H1 (cell line): ENCODE measurements around a stretch of chr7.

DNA sequence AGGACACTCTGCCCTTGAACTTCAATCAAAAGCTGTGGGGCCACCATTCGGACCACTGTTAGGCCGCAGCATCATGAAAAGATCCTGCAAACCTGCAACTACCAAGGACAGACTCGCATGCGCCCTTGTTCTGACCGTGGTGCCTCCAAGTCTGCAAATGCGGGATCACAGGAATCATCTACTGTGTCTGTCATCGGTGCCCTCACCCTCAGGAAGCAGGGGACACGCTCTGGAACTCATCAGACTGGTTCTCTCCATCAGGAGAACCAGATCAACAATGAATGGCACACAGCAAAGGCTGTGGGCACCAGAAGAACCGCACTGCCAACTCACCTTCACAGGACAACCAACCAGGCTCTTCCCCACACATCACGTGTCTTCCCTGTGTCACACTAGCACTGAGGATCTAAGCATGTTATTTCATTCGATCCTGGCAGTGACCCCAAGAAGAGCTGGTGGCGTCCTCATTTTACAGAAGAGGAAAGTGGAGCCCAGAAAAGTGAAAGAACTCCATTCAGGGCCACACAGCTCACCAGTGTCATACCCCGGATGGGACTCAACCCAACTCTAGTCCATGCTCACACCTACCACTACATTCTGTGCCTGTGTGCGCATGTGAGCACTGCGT is 106.1 kb downstream of the TNS3 start:
- RRBS, result no CpG with 5 or more reads among the region's 15 CpGs
CAGE:
- cytosol, long polyA plus RNA, result no peak
- long polyA plus RNA, result no peak
- nucleus, long polyA plus RNA, result no peak

DNA sequence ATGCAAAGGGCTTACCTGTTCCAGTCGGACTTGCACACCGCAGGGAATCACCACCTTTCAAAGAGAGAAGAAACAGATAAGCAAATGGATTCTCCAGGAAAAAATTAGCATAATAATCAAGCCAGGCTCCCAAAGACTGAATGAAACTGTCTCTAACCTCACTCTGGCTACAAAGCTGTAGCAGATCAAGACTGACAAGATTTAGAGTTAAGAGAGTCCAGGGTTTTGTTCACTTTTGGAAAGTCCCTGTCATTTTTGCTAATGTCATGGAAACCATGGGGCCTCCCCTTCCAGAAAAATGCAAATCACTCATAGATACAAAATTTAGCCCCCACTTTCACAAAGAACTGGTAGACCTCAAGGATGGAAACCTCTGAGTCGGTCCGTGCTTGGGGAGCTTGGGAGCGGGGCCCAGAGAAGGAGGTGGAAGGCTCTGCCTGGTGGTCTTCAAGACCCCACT is 100.8 kb downstream of the TNS3 start:
- RRBS, result no CpG with 5 or more reads among the region's 5 CpGs
CAGE:
- cytosol, long polyA plus RNA, result no peak
- long polyA plus RNA, result no peak
- nucleus, long polyA plus RNA, result no peak

CAGE:
- cytosol, long polyA plus RNA, result no peak
- long polyA plus RNA, result no peak
- nucleus, long polyA plus RNA, result no peak
Measured at GRCh38 chr7:47951386-47951751, 3.1 kb upstream of the PKD1L1 start.

DNA sequence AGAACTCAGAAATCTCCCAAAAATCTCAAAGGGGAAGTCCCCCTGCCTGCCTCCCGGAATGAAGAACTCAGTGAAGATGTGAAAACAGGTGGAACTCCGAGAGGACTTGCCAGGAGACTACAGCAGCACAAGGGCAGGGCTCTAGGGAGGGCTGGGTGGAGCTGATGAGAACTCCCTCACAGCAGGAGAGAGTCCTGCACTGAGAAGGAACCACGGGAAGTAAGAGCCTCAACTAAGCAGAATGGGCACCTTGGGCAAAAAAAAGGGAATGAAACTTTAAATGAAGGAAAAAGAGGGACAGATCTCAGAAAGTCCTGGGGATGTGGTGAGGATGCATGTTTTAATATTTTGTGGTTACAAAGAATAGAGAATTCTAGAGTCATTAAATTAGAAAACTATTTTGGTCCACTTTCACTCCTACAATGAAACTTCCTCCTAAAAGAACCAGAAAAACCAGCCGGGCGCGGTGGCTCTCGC is 9.9 kb downstream of the HUS1 start:
- RRBS, result no CpG with 5 or more reads among the region's 7 CpGs
CAGE:
- cytosol, long polyA plus RNA, result no peak
- long polyA plus RNA, result no peak
- nucleus, long polyA plus RNA, result no peak

- RRBS, result 93% methylated on average over 3 of the region's 14 CpGs
CAGE:
- cytosol, long polyA plus RNA, result no peak
- long polyA plus RNA, result no peak
- nucleus, long polyA plus RNA, result no peak
Measured at GRCh38 chr7:48106740-48107321, 17.8 kb downstream of the UPP1 start.

DNA sequence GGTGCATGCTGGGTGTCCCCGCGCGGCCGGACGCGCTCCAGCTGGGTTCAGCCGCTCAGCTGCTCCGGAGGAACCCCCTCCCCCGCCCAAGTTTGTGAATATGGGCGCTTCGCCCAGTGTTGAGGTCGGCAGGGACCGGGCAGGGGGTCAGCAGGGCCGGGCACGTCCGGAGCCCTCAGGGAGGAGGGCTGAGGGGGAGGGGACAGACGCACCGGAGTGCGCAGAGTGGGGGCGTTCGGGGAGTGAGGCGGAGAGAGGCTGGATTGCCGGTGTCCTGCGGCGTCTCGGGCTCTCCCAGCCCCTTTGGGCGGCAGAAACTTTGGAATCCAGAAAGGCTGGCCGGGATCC is 684 bp downstream of the VWC2 start:
- RRBS, result 1% methylated on average over 23 of the region's 28 CpGs
CAGE:
- cytosol, long polyA plus RNA, result no peak
- long polyA plus RNA, result no peak
- nucleus, long polyA plus RNA, result no peak

DNA sequence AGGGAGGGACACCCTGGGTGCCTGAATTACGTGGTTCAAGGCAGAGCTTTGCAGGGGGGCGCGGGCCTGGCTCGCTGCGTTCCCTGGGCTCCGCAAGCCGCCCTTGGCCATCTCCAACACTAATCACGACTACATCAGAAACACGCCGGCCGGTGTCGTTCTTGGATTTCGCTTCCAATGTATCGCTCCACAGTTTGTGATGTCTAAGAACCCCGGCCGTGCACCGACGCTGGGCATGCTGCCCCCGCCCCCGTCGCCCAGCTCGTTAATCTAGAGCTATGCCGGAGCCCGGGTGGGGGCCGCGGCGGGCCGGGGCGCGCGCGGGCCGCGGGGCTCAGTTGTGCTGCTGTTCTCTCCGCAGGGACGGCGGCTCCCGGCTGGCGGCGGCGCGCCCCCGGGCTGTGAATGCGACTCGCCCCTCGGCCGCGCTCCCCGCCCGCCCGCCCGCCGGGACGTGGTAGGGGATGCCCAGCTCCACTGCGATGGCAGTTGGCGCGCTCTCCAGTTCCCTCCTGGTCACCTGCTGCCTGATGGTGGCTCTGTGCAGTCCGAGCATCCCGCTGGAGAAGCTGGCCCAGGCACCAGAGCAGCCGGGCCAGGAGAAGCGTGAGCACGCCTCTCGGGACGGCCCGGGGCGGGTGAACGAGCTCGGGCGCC is 1.7 kb downstream of the VWC2 start:
- RRBS, result under 1% methylated on average over 31 of the region's 69 CpGs
CAGE:
- cytosol, long polyA plus RNA, result start-site peak on the plus strand centred at position 459 of the sequence, 9 bp wide, 6 reads
- long polyA plus RNA, result start-site peak on the plus strand centred at position 546 of the sequence, 557 bp wide, 11 and 8 reads in 2 replicates
- nucleus, long polyA plus RNA, result no peak

- RRBS, result no CpG with 5 or more reads among the region's 3 CpGs
CAGE:
- cytosol, long polyA plus RNA, result no peak
- long polyA plus RNA, result no peak
- nucleus, long polyA plus RNA, result no peak
Measured at GRCh38 chr7:50262346-50262611, 42.2 kb upstream of the IKZF1 start.

DNA sequence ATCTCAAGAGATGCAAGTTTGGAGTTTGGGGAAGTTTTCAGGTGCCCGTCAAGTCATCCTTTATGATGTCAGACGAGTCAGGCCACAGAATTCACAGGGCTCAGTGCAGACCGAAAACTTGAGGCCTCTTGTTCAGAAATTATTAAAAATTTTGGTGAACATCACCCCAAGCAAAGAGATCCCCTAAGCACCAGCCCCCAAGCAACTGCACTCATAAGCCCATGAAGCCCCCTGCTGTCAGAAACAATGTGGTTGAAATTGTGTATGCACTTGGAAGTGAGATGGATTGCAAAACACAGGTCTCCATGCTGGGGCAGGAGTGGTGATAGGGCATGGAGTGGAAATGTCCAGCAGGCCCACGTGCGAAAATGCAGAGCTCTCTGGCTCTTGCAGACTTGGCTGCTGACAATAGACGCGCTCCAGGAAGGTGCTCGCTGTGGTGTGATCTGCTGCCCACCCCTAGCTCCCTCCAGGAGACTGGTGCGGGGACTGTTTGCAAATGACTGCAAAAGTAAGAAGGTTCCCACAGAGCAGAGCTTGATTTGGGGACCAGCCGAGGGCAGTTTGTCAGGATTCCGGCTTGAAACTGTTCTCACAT is 11.7 kb downstream of the IKZF1 start:
- RRBS, result no CpG with 5 or more reads among the region's 11 CpGs
CAGE:
- cytosol, long polyA plus RNA, result no peak
- long polyA plus RNA, result no peak
- nucleus, long polyA plus RNA, result no peak

DNA sequence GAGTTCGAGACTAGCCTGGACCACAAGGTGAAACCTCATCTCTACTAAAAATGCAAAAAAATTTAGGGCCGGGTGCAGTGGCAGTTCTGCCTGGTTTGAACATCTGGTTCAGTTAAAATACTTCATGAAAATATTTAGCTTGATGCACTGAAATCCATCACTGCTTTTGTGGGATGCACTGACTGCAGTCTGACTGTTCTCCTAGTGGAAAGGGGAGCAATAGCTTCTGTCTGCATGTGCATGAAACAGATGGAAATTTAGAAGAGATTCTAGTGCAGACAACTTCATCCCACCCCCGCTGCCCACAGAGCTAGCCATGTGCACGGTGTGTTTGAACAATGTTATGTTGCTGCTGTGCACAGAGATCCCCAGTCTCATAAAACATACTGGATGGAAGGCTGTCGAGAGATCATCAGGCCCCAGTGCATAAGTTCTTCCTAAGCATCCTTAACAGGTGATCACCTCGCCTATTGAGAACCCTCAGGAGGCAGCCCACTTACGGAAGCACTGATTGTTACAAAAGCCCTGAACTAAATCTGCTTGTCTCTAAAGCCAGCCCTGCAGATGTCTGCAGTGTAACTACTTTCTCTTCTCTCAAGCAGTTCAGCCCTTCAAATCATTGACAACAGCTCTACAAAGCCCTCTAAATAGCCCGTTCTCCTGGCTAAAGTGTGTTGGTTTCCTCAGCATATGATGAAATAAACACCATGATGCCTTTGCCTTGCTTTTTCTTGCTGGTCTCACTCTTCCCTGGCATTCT is 41.5 kb downstream of the IKZF1 start:
- RRBS, result no CpG with 5 or more reads among the region's 8 CpGs
CAGE:
- cytosol, long polyA plus RNA, result no peak
- long polyA plus RNA, result no peak
- nucleus, long polyA plus RNA, result no peak

GRCh38 chr7:50456415-50456791 is 6.3 kb upstream of the FIGNL1 start:
CAGE:
- cytosol, long polyA plus RNA, result no peak
- long polyA plus RNA, result no peak
- nucleus, long polyA plus RNA, result no peak

- RRBS, result no CpG with 5 or more reads among the region's 13 CpGs
CAGE:
- cytosol, long polyA plus RNA, result no peak
- long polyA plus RNA, result no peak
- nucleus, long polyA plus RNA, result no peak
Measured at GRCh38 chr7:50673559-50674258, 108.5 kb upstream of the DDC start.

GRCh38 chr7:50683951-50684410 is 98.7 kb downstream of the GRB10 start:
- RRBS, result no CpG with 5 or more reads among the region's 4 CpGs
CAGE:
- cytosol, long polyA plus RNA, result no peak
- long polyA plus RNA, result no peak
- nucleus, long polyA plus RNA, result no peak

DNA sequence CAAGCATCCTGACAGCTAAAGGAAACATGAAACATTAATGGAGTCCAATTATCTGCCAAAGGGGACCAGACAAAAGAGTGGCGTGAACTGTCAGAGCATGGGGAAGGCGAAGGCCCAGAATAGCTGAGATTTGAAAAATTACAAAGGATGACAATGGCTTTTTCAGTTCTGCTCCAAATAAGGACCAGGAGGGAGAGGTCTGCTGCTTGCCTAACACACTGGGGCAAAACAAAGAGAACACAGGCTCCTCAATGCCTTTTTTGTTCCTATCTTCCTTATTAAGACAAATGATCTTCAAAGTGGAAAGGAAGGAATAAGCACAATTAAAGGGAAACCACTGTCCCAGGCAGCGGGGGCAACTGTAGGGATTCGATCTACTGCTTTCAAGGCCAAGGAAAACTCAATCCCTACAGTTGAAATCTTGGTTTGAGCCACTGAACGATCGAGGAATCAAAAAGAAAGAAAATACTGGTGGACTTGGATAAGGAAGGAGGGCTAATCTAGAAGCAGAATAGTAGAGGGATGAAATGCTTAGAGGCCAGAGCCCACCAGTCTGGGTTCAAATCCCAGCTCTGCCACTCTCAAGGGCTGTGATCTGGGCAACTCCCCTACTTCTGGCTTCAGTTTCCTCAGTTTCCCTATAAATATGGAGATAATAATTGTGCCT is 91.8 kb downstream of the GRB10 start:
- RRBS, result no CpG with 5 or more reads among the region's 6 CpGs
CAGE:
- cytosol, long polyA plus RNA, result no peak
- long polyA plus RNA, result no peak
- nucleus, long polyA plus RNA, result no peak

DNA sequence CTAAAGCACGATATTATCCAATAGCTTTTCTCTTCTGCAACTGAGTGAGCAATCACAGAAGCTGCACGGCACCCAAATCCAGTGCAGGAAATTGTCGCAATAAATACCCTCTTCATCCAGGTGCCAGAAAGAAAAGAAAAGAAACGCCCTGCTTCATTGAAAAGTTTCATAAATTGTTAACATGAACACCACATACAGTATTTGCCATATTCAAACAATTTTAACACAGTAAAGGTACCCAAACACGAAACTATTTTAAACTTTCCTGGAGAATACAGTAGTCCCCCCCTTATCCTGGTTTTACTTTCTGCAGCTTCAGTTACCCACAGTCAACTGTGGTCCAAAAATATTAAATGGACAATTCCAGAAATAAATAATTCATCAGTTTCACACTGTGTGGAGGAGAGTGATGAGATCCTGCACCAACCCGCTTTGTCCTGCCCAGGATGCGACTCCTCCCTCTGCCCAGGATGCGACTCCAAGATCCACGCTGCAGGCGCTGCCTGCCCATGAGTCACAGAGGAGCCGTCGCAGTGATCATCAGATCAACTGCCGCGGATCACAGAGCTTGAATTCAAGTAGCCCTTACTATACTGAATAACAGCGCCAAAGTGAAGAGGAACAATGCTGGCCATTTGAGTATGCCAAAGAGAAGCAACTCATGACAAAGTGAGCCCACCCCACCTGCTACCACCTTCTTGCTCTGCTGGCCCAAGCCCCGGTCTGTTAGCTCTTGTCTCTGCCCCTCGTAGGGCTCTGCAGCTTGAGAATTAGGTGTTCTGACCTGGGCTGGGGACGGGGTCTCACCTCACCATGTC is 61.6 kb downstream of the GRB10 start:
- RRBS, result no CpG with 5 or more reads among the region's 18 CpGs
CAGE:
- cytosol, long polyA plus RNA, result no peak
- long polyA plus RNA, result no peak
- nucleus, long polyA plus RNA, result no peak

- RRBS, result no CpG with 5 or more reads among the region's 7 CpGs
CAGE:
- cytosol, long polyA plus RNA, result no peak
- long polyA plus RNA, result no peak
- nucleus, long polyA plus RNA, result no peak
Measured at GRCh38 chr7:50970070-50970570, 187.4 kb upstream of the GRB10 start.

- RRBS, result no CpG with 5 or more reads among the region's 3 CpGs
CAGE:
- cytosol, long polyA plus RNA, result no peak
- long polyA plus RNA, result no peak
- nucleus, long polyA plus RNA, result no peak
Measured at GRCh38 chr7:51241796-51242143, 74.8 kb downstream of the COBL start.

GRCh38 chr7:51254437-51254932 is 62.1 kb downstream of the COBL start:
- RRBS, result no CpG with 5 or more reads among the region's 1 CpG
CAGE:
- cytosol, long polyA plus RNA, result no peak
- long polyA plus RNA, result no peak
- nucleus, long polyA plus RNA, result no peak

- RRBS, result no CpG with 5 or more reads among the region's 7 CpGs
CAGE:
- cytosol, long polyA plus RNA, result no peak
- long polyA plus RNA, result no peak
- nucleus, long polyA plus RNA, result no peak
Measured at GRCh38 chr7:51288746-51289657, 27.6 kb downstream of the COBL start.

DNA sequence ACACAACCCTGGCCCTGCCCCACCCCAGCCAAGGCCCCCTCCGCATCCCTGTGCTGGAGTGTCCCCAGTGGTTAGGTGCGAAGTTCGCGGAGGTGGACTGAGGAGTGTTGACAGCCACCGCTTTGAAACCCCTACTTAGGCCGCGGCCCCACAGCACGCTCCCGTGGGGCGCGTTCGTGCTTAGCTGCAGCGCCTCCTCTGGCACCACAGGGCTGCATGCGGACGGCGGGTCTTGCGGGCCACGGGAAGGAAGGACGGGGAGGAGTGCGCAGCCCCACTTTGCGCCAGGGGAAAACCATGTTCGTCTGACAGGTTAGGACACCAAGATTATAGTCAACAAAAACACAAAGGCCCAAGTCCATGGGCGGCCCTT is 761.2 kb upstream of the POM121L12 start:
- RRBS, result no CpG with 5 or more reads among the region's 23 CpGs
CAGE:
- cytosol, long polyA plus RNA, result no peak
- long polyA plus RNA, result no peak
- nucleus, long polyA plus RNA, result no peak